Osteocyte (in vitro differentiated cells): ENCODE results near the gene MAOB.

DNA sequence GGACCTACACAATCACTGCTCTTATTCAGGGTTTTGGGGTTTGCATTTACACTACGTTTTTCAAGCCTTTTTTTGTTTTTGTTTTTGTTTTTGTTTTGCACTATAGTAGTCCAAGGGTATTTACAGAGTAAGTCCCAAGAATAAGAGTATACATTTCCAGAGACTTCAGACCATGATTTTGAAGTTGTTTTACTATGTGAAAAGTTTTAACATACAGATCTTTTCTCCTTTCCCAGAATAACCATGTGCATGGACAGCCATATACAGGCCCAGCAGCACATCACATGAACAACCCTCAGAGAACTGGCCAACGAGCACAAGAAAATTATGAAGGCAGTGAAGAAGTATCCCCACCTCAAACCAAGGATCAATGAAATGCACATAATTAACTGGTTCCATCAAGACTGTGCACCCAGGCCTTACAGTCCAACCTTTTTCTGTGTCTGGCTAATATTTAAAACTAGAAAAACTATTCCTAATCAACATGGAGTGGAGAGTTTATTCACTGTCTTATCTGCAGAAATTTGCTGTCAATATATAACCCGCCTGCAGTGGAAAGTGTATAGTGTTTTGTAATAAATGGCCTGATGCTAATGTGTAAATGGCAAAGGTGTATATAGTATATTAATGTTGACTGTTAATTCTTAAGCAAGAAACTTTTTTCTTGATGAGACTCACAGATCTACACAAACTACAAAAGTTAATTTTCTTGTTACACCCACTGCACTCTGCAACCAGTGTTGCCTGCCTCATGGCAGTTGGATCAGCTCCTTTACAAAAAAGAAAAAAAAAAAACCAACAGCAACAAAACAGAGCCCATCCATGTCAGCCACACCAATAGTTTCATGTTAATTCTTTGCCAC lies 101.6 kb upstream of the DDX3X start:
- PRO-cap, result no peak

GRCh38 chrX:41336682-41336934 lies 2.6 kb downstream of the DDX3X start:
- PRO-cap, result no peak

- PRO-cap, result no peak
These were observed 12.1 kb downstream of the DDX3X start for GRCh38 chrX:41346112-41346483.

DNA sequence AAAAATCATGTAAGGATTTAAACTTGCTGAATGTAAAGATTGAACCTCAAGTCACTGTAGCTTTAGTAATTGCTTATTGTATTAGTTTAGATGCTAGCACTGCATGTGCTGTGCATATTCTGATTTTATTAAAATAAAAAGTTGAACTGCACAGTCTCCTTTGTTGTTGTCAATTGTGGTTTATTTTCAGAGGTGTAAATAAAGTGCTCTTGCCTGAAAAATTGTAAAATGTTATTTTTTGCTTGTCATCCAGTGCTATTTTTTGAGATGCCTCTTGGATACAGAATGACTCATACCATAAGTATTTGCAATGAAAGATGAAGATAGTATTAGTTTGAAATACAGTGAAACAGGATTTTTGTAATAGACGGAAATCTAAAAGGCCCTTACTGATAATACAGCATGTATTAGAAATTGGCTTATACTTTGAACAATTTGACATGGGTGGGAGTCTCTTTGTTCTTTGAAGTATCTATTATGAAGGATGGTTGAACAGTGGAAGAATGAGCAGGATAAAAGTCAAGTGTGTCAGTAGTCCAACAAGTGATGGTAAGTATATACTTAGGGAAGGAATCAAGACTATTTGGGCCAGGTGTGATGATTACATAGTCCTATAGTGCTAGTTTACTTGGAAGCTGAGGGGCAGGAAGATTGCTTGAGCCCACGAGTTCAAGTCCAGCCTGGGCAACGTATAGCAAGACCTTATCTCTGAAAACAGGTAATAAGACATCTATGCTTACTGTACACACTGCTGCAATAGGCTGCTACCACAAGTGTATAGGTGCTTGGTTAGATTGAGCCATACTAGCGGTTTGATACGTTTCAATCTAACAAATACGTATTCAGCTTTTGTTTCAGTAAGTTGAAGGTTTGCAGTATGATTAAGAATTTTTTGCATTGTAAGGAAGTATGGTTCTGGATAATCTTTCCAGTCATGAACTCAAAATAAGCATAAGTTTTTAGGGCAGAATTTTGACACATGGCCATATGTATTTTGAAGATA lies 16.4 kb downstream of the DDX3X start:
- PRO-cap, result no peak

DNA sequence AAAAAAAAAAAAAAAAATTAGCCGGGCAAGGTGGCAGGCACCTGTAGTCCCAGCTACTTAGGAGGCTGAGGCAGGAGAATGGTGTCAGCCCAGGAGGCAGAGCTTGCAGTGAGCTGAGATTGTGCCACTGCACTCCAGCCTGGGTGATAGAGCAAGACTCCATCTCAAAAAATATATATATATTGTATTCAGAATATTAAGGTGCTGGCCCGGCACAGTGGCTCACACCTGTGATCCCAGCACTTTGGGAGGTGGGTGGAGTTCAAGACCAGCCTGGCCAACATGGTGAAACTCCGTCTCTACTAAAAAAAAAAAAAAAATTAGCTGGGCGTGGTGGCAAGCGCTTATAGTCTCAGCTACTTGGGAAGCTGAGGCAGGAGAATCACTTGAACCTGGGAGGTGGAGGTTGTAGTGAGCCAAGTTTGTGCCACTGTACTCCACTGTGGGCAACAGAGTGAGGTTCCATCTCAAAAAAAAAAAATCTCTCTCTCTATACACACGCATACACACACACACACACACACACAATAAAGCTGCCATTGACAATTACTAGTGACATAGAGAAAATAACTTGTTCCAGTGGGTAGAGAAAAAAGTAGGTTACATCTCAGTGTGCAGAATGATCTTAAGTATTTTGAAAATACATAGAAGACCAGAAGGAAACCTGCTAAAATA lies 19.5 kb downstream of the DDX3X start:
- PRO-cap, result no peak

DNA sequence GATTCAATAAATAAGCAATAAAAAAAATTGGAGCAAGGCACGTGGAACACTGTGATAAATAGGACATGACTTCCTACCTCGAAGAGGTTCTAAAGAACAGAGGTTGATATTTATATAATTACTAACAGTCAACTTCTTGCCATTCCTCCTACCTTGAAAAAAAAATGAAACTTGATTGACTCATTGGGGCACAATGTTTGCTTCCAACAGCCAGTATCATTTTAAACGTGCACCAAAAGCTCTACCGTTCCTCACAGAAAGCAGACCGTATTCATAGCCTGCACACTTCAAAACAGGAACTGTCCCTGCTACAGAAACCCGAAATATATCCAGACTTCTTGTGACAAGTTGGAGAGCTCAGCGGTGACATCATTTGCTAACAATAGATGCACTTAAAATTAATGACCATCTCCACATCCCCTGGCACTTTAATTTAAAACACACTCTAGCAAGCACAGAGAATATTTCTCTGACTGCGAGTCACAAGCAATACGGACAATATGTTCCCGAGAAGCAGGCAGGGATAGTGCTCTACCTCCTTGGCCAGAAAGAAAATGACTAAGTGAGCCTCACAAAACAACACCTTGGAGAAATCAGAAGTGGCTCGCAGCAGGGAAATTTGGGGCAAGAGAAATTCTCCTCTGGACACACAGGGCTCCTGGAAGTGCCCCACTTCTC lies 2.4 kb downstream of the NYX start:
- PRO-cap, result no peak

DNA sequence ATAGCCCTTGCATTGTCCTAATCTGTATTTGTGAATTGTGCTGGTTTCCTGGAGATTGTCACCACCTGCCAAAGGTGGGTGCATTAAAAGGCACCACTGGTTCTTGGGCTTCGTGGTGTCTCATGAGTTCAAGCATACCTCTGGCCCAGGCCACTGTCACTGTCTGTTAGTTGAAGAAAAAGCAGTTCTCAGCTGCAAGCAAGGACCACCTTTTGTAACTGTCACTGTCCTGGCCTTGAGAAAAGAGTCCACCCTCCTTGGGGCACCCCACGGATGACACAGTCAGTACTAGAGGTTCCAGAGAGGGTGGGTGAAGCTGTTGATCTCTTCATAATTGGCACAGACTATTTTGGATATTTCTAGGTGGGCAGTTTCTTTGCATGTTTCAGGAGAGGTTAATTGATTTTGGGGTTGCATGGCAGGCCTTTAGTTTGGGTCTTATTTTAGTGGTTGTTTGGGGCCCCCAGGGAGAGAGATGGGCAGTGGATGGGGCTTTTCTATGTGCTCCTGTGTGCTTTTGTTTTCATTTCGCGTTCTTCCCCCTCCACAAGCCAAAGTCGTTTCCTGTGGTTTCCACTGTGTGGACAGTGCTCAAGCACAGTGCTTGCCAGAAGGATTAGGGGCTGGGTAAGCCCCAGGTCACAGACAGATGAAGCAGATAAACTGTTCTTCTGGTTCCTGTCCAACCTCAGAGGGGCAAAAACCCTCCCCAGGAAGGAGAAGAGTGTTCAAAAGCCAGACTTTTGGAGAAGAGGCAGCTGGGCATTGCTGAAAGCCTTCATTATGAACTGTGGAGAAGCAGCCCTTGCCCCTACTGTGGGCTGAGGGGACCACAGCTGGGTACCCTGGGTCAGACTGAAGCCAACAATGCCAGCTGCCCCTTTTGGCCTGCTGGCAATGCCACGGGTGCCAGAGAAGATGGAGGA lies 156.3 kb upstream of the PPP1R2C start:
- PRO-cap, result no peak

DNA sequence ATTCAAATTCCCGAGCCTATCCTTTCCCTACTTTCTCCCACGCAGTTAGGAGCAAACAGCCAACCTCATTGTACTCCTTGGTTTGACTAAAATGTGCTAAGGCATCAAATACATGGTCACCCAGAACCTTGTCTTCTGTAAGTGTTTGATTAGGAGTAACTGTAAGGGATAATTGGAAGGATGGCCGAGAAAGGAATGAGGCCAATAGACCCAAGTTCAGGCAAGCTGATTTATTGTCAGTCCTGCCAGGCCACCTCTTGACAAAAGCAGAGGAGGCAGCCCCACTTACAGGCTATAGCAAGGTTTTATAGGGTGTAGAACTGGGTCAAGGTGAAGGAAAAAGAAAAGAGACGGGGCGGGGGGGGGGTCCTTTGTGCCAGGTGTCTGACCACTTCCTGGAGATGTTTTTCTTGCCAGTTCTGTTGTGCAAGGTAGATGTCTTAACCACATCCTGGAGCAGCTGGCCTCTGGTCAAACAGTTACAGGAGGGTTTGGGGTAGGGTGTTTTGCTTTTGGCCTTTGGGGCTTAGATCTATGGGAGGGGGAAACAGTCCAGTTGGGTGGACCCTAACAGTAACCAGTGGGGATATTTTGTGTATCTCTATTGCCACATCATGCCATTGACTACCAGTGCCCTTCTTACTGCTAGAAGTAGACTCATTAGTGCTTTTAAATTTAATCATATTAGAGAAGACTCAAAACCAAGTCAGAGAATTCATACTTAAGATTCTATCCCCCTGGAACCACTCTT lies 165.6 kb upstream of the PPP1R2C start:
- PRO-cap, result no peak

DNA sequence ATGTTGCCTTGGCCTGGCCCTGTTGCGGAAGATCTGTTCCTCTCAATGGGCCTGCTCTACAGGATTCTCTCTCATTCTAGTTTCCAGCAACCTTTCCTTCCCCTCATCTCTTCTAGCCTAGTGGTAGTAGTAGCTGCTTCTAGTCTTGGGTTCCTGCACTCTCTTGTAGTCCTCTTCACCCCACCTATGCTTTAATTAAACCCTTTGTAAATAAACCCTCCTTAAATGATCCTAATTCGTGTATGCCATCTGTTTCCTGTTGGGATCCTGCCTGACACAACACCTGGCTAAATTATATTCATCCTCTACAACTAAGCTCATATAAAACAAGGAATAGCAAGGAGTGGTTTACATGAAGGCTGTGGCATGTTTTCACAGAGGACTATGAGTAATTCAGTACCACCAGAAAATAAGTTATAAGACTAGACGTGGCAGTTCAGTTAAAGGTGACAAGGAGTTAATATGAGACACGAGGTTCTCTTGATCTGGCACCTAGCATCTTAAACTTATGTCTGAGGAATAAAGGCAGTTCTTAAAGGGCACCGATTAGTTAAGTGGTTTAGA lies 95.6 kb upstream of the MAOA start:
- PRO-cap, result no peak

DNA sequence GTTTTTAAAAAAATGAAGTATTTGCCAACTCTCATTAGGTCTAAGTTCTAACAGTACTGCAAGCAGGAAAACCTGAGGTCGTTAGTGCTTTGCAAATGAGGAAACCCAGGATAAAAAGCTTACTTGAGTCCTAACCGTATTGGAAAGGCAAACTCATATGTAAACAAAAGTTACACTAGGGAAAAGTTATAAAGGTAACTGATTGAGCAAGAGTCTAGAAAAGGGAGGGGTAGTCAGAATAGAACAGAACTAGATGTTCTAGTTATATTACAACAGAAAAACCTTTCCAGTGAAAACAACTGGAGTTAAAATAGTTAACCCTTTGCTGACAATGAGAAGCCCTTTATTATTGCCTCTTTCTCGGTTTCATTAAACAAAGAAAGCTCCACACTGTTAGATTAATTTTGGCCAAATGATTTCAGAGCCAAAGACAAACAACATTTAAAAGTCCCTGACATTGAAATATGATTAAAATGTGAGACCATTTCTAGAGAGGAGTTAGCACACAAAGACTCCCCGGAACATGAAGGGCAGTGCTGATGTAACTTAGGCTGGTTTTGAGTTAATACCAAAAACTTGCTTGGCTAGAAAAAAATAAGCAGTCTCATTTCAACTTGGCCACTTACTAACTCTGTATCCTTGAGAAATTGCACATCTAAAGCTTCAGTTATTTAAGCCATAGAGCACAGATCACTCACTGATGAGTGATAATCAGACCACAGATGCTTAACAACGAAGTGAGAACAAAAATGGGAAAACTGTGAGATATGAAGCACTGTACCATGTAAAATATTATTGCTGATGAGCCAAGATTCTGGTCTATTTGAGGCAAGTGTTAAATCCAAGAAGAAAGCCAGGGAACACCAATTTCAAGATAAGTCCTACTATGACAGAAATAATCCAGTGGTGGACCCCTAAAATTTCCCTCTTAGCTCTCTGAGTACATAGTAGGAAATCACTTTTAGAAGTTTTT lies 66.1 kb upstream of the MAOA start:
- PRO-cap, result no peak

DNA sequence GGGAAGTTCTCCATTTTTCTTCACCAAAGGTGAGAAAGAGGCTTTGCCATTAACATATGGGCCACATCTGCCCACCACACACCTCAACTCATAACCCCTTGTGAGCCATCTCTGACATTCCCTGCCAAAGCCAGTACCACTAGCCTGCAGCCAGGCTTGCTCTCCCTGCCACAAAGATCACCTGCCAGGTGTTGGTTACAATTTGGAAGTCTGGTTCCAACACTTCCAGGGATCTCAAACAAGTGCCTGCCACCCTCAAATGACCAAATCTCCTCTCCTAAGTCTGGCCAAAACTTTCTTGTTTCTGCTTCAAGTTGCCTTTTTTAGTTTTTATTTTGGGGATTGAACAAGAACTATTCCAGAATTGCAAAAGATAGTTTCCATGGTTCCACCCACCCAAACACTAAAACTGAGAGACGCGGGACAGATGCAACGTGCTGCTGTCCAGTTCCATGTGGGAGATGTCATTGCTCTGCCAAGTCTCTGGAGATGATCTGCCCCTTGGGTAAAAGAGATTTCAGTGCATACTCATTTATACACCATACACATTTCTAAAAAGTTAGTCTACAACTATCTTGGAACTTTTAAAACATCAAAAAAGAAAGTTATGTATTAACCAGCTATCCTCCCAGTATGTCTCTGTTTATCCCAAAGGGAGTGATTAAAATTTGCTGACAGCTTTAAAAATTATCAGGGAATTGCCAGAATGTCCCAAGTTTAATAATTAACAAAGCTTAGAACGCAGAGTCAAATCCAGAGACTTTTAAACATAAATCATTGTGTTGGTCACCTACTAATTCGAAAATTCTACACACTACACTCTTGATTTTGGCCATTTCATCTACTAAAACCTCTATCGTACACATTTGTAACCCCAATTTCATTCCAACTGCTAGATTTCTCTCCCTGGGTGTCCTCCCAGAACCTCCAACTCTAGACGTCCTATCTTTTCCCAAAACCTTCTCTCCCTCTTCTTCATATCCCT lies 3.3 kb downstream of the MAOB start:
- PRO-cap, result no peak

GRCh38 chrX:43882145-43882941 lies at the start of gene MAOB:
Gene MAOB (minus strand): TSS chrX:43882450.
- PRO-cap, result no peak

GRCh38 chrX:43972152-43973183 lies 722 bp downstream of the NDP start:
- PRO-cap, result no peak

DNA sequence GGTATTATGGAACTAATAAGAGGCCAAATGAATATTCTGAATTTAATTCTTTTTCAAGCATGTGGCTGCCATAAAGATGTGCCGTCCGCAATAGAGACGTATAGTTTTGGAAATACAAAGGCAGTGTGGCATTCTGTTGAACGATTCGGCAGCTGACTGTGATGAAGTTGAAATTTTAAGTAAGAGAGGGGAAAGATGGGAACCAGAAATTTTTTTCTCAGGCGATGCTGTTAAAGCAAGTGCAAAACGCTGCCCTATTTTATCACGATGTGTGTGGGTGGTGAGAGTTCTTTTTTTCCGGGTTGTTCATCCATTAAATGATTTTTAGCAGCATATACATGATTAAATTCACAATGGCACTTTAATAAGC lies 533 bp upstream of the NDP start:
- PRO-cap, result no peak

DNA sequence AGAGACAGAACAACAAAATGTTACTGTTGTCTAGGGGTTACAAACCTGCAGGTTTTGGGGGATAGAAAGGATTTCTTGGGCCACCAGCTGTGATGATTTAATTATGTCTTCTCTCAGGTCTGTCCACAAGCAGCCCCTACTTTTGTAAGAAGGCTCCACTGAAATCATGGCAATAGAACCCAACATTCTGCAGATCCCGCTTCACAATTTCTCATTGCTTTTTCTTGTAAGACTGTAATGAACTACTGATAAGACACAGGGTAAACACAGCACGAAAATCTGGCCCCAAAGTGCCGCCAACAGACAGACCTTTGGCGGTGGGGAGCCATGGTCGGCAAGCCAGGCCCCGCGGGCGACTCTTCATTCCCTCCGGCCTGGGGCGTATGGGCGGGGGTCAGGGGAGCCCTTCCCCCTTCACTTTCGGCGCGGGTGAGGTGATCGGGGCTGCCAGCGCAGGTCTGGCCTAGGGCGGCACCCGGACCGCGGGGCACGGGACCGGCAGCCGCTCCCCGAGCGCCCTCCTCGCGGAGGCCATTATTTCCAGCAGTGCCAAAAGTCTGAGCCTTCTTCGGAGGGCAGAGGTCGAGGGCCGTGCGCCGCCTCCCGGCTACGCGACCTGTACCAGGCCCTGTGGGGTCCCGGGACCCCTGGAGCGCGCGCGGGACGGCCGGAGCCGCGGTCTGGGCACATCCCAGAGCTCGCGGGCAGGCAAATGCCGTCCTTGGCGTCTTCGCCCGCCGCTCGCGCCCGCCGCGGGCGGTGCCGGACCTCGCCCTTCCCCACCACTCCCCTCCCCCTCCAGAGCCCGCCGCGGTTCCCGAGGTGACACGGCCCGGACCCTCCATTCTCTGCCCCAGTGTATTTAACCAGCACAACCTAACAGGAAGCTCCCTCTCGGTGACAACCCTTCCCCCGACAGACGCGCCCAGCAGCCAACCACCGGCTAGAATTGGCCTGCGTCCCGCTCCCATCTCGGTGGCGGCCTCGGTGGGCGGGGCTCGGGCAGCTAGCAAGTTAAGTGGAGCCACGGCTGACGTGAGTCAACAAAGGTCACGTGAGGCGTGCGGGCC lies 611 bp upstream of the KDM6A start:
- PRO-cap, result unidirectional peak, plus-strand start at position 302 of the sequence; bidirectional peak, plus-strand start at position 417 of the sequence, minus-strand start at position 360 of the sequence; bidirectional peak, plus-strand start at position 687 of the sequence, minus-strand start at position 713 of the sequence; bidirectional peak, plus-strand start outside the sequence, minus-strand start at position 850 of the sequence

DNA sequence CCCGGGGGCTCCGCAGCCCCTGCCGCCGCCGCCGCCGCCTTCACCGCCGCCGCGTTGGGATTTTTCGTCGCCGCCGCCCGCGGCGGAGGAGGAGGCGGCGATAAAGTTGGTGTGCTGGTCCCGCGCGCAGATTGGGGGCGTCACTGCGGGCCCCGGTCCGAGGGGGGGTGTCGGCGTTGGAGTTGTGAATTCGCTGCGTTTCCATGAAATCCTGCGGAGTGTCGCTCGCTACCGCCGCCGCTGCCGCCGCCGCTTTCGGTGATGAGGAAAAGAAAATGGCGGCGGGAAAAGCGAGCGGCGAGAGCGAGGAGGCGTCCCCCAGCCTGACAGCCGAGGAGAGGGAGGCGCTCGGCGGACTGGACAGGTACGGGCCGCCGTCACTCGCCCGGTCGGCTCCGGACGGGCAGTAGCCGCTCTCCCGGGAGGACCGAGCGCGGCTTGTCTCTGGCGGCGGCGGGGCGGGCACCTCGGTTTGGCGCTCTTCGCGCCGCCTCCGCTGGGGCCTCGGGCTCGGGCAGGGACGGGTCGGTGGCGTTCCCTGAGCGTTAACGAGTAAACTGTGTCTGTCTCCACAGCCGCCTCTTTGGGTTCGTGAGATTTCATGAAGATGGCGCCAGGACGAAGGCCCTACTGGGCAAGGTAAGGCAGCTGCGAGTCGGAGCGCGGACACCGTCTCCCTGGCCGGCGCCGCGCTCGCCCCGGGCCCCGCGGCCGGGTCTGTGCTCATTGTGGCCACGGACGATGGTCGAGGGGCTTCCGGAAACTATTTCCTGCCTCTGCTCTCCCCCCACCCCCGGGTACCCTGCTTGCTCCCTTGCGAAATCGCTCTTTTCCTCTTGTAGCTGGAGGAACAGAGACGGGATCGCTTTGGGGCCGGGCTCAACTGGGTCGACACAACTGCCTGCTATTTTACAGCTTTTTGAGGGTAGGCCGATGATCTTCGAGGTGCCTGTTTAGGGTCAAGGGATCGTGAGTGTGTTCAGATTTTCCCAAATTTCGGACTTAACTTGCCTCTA lies 669 bp downstream of the KDM6A start:
- PRO-cap, result bidirectional peak, plus-strand start at position 252 of the sequence, minus-strand start at position 263 of the sequence; bidirectional peak, plus-strand start at position 828 of the sequence, minus-strand start at position 721 of the sequence

DNA sequence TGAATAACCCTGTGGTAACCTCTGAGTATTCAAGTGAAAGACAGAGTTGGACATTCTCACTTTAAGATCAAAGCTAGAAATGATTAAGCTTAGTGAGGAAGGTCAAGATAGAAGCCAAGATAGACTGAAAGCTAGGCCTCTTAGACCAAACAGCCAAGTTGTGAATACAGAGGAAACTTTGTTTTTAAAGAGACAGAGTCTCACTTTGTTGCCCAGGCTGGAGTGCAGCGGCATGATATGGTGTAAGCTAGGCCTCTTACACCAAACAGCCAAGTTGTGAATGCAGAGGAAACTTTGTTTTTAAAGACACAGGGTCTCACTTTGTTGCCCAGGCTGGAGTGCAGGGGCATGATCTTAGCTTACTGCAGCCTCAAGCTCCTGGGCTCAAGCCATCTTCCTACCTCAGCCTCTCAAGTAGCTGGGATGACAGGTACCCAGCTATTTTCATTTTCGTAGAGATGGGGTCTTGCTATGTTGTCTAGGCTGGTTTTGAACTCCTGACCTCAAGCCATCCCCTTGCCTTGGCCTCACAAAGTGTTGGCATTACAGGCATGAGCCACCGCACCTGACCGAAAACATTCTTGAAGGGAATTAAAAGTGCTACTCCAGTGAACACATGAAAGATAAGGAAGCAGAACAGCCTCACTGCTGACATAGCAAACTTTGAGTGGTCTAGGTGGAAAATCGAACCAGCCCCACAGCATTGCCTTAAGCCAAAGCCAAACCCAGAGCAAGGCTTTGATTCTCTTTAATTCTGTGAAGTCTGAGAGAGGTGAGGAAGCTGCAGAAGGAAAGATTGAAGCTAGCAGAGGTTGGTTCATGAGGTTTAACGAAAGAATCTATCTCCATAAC lies 64.9 kb downstream of the KDM6A start:
- PRO-cap, result no peak

DNA sequence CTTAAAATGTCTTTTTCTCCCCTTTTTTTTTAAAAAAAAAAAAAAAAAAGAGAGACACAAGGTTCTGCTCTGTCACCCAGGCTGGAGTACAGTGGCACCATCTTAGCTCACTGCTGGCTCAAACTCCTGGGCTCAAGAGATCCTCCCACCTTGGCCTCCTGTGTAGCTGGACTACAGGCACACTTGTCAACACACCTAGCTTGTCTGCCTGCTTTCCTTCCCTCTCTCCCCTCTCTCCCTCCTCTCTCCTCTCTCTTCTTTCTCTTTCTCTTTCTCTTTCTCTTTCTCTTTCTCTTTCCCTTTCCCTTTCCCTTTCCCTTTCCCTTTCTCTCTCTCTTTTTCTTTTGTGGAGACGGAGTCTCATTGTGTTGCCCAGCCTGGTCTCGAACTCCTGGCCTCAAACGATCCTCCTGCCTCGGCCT lies 132.1 kb downstream of the DIPK2B start:
- PRO-cap, result no peak

GRCh38 chrX:45300434-45301246 lies 100.0 kb upstream of the DIPK2B start:
- PRO-cap, result no peak

DNA sequence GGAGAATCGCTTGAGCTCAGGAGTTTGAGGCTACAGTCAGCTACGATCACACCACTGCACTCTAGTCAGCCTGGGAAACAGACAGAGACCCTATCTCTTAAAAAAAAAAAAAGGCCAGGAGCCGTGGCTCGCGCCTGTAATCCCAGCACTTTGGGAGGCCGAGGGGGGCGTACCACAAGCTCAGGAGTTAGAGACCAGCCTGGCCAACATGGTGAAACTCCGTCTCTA lies 76.1 kb upstream of the KRBOX4 start:
- PRO-cap, result no peak